H7 (cell line): ENCODE results near the genes YIF1A and CCDC87.

DNA sequence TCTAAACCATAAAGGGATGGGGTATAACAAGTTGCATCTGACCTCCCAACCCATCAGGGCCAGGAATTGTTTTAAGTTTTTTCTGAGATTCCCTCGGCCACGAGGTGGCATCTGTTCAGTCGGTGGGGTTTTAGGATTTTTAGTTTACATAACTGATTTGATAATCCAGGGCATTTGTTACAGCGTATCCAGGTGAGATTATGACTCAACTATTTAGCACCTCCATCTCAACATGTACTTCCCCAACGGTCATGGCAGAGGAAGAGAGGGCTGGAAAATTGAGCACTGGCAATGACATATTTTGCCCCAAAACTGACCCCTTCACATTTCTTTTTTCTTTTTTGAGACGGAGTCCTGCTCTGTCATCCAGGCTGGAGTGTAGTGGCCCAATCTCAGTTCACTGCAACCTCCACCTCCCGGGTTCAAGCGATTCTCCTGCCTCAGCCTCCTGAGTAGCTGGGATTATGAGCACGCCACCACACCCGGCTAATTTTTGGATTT is 6.6 kb downstream of the AP5B1 start:
- RAMPAGE, long total RNA, result no peak

GRCh38 chr11:65776895-65777807 is 3.6 kb downstream of the AP5B1 start:
- RAMPAGE, long total RNA, result no peak

GRCh38 chr11:65822769-65823135 is 11.0 kb upstream of the SNX32 start:
- RAMPAGE, long total RNA, result no peak

DNA sequence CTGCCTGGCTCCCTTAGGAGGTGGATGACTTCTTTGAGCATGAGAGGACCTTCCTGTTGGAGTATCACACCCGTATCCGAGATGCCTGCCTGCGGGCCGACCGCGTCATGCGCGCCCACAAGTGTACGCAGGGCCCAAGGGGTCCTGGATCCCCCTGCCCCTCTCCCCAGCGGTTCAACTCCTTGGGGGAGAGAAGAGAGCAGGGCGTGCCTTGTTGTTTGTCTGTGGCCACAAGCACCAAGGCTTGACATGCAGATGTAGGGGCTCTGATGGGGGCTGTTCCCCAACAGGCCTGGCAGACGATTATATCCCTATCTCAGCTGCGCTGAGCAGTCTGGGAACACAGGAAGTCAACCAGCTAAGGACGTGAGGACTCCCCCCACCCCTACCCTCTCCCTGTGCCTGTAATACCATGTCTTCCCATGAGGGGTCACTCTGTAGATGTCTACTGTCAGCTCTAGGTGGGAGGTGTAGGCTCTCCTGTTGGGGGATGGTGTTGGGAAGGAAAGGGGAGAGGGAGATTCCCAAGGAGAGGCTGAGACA is 6.9 kb downstream of the CFL1 start:
- RAMPAGE, long total RNA, result no peak

DNA sequence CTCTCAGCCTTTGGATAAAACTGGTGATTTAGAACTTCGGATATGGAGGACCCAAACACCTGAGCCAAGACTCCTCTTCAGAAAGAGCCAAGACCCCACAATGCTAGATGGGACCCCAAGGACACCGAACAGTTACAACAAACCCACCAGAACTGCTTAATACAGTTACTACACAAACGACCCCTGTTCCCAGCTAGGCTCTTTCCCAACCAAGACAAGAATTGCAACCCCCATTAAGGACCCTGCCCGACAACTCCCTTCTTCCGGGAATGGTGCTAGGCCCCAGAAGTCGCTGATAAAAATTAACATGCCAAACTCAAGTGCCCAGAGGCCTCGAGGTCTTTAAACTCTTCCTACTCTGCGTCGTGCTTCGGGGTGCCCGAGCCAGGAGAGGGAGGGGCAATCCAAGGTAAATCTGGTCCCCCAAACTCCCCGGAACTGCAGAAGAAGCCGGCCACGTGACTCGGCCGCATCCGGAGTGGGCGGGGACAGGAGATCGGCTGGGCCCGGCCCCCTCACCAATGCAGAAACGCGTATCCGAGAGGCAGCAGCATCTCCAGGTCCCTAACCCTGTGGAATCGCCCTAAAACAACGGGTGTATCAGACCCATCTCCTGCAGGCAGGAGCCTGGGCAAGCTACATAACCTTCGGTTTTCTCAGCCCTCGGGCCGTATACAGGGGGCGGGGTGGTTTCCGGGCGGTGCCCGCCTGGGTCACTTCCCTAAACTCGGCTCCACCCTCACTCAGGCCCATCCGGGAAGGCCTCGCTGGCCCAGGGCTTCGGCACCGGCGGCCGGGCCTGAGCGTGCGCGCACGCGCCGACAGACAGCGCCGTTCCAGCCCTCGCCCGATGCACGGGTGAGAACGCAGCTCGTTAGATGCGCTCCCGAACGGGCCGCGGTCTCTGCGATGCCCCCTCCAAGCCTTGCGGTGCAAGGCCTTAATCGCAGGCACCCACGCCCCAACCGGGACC is 1.1 kb downstream of the CFL1 start:
- RAMPAGE, long total RNA, result no peak

DNA sequence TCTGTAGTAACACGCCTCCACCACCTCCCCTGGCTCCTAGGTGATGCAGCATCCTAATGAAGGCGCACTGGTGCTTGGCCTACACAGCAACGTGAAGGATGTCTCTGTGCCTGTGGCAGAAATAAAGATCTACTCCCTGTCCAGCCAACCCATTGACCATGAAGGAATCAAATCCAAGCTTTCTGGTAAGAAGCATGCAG is 41.5 kb upstream of the KLC2 start:
- RAMPAGE, long total RNA, result no peak

GRCh38 chr11:66246910-66247229 is 10.6 kb upstream of the KLC2 start:
- RAMPAGE, long total RNA, result no peak

DNA sequence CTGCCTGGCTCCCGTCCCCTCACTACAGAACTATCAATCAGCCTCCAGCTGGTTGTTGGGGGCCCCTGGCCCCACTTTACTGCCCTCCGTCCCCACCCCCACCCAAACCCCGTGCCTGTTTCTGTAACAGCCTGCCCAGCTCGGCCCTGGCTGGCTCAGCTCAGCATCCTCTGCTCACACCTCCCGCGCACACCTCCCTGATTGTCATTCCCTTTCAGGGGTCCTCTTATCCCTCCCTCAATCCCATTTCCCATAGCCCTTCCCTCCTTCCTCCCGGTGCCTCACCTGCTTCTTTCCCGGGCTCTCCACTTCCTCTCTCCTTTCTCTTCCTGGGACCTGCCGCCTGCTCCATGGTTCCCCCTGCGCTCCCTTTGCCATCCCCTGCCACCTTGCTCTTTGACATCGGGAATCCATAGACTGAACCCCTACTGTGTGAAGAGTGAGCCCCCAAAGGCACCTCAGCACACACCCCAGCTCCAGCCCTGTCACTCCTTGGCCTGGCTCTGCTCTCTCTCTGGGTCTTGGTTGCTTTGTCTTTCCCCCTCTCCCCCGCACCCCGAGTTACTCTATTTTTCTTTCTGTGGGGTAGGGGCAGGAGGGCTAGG is 1.5 kb downstream of the CNIH2 start:
- RAMPAGE, long total RNA, result no peak

DNA sequence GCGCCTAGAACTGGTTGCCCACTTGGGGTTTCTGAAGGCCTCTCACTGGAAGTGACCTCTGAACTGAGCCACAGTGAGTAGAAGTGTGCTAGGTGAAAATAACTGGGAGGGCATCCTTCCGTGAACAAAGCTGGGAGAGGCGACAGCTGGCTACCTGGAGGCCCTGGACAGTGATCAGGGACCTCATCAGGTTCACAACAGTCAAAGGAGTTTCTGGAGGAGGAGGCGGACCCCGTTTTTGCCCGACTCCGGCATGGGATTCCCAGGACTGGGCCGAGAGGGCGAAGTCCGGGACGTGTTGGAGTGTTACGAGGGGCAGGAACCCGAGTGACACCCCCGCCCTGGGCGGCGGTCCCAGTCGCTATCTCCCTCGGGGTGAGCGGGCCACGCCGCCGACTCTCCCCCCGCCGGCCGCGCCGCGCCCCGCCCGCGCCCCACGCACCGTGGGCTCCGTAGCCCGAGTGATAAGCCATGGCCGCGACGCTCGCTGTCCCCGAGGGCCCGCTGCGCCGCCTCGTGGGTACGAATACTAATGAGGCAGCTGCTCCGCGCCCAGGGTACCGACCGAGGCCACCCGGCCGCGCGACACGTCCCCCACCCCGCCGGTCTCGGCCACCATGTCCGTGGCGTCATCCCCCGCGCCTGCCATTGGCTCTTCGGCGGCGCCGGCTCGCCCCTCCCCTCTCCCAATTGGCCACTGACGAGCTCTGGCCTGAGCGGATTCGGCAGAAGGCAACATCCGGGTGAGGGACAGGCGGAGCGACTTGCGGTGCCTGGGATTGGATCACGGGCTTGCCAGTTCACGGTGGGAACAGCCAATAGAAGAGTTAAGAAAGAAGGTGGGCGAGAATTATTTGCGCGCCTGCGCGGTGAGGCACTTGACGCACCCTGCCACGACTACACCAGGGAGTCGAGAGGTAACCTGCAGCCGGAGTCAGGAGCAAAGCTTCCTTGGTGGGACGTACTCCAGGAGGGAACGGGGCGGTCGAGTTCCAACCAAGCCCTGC is at the start of gene YIF1A:
Gene YIF1A (minus strand): TSS at position 631 of the 1,007 bp plus-strand sequence.
- RAMPAGE, long total RNA, result start-site peak on the minus strand centred at position 597 of the sequence, 45 bp wide, 253 reads

DNA sequence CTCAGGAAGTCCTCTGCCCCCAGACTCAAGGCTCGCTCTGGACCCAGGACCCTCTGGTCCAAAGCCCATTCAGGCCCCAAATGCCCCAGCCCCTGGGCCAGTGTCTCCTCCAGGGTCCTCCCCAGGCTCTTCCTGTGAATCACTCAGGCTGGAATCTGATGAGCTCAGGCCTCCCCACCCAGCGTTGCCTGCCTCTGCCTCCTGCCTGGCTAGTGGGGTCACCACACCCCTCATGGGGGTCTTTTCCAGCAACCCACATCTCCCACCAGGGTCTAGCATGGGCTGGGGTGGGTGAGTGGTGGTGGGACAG is 9.1 kb downstream of the RIN1 start:
- RAMPAGE, long total RNA, result no peak

DNA sequence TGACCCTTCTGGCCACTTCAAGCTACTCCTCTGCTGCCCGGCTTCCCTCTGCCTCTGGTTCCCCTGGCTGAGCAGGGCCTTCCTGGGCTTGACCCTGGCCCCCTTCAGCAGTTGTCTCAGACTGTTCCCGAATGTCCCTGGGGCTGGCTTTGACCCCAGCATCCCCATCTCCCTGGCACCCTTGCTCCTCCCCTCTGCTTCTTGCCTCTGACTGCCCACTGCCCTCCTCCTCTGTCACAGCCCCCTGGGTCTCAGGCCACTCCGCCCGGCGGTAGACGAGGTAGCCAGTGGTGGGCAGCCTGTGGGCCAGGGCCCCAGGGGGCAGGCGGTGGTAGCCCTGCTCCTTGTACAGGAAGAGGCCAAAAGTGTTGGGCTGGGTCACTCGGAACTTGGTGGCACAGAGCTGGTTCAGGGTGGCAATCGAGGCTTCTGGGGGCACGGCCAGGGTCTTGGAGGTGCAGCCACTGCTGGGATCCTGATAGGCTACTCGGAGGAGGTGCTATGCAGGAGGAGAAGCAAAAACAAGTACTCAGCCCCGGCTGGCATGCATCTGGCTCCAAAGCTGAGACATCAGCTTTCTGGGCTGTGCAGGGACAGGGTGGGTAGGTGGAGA is 3.9 kb downstream of the RIN1 start:
- RAMPAGE, long total RNA, result no peak

DNA sequence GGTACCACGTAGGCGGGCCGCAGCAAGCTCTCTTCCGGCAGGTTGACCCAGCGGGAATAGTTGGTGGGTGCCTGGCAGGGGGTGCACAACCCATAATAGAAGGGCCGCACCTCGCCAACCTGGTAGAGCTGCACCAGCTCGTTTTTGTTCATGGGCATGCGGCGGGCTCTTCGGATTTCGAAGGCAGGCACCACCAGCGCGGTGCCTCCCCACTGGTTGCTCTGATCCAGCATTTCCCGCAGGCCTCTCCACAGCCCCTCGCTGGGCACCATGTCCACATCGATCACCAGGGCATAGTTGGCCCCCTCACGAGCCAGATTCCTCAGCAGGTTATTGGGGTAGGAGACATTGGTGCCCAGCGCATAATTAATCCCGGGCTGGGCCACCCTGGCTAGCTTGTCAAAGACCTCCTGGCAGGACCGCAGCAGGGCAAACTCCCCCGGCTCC is 819 bp downstream of the B4GAT1 start:
- RAMPAGE, long total RNA, result no peak

GRCh38 chr11:66393252-66393686 is 21.7 kb upstream of the SLC29A2 start:
- RAMPAGE, long total RNA, result no peak

DNA sequence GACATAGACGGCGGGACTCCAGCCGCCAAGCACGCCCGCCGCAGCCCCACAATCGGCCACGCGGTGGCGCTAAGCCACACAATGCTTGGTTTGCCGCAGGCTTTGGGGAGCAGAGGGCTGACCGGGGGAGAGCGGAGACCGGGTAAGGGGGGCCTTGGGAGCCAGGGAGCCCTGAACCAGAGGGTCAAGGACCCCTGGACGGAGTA is 12.4 kb upstream of the NPAS4 start:
- RAMPAGE, long total RNA, result no peak

DNA sequence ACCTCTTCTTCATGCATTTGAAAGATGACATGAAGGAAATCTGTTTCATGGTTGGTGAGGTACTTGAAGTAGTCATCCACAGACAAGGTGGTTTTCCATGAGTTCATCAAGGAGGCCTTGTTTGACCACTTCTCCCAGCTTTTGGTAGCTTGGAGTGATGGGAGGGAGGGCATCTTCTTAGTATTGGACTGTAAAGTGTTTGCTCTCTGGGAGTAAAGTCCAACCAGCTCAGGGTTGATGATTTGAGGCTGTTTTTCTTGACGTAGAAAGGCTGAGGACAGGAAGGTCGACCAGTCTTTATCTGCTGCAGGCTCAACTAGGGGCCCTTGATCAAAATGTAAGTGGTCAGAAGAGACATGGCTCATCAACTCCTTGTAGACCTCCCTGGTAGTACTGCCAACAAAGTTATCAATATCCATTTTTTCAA is 1.7 kb downstream of the CCDC87 start:
- RAMPAGE, long total RNA, result no peak

DNA sequence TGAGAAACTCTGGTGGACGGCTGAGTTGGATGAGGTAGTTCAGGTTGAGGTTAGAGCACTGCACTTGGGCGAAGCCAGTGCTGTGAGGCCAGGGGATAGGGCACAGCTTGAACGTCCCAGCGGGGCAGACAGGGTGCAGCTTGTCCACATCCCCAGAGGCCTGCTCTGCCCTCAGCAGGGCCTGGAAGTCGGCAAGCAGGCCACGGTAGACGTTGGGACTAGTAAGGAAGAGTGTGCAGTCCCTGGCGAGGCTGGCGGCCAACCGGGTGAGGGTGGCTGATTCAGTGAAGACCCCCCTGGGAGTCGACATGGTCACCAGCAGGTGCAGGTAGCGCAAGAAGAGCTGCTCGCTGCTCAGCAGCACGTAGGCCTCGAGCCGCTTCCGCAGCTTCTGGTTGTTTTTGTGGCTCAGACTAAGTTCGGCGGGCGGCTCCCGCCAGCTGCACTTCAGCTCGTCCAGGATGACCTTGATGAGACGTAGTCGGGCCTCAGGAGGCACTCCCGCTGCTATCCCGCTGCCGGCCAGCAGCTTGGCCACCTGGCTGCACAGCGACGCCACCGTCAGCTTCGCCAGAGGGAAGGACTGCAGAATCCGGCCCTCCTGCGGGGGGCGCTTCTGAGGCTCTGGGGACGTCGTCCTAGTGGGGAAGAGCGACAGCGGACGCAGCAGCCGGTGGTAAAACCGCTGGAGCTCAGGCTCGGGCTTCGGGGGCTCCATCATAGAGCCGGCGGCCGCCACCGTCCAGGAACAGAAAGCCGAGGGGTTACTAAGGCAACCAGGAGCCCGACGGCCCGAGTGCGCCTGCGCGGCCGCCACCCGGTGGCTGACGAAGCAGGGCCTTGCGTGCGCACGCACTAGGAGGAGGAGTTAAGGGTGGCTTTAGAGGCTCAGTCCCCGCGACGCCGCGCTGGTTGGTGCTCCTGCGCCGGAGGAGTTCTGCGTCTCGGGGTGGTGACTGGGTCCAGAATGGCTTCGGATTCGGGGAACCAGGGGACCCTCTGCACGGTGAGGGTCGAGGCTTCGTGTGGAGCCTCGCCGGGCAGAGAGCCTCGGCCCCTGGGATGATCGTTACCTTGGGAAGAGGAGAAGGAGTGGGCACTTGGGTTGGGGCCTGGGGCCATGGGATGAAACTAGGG is at the start of gene CCDC87:
Gene CCDC87 (minus strand): TSS at position 769 of the 1,137 bp plus-strand sequence.
- RAMPAGE, long total RNA, result no peak

DNA sequence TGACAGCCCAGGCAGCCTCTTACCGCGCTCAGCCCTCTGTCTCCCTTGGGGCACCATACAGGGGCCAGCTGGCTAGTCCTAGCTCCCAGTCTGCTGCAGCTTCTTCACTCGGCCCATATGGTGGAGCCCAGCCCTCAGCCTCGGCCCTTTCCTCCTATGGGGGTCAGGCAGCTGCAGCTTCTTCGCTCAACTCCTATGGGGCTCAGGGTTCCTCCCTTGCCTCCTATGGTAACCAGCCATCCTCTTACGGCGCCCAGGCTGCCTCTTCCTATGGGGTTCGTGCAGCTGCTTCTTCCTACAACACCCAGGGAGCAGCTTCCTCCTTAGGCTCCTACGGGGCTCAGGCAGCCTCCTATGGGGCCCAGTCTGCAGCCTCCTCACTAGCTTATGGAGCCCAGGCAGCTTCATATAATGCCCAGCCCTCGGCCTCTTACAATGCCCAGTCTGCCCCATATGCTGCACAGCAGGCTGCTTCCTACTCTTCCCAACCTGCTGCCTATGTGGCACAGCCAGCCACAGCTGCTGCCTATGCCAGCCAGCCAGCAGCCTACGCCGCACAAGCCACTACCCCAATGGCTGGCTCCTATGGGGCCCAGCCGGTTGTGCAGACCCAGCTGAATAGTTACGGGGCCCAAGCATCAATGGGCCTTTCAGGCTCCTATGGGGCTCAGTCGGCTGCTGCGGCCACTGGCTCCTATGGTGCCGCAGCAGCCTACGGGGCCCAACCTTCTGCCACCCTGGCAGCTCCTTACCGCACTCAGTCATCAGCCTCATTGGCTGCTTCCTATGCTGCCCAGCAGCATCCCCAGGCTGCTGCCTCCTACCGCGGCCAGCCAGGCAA is 8.5 kb downstream of the RBM14 start:
- RAMPAGE, long total RNA, result no peak

- RAMPAGE, long total RNA, result no peak
These were observed 10.2 kb upstream of the RBM4 start for GRCh38 chr11:66627973-66628992.

- RAMPAGE, long total RNA, result no peak
These were observed 16.9 kb downstream of the RBM4 start for GRCh38 chr11:66655271-66655932.

DNA sequence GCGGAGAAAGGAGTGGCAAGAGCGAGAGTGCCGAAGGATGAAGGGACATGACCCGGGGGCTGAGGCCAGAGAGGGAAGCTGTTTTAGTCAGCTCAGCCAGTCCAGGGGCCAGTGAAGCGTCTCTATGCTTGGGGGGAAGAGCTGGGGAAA is 8.4 kb downstream of the SPTBN2 start:
- RAMPAGE, long total RNA, result no peak